Stomach (tissue), 7 donors: ENCODE data around the genes SLC25A12 and HAT1.

GRCh38 chr2:168545132-168546317 lies 89.5 kb downstream of the CERS6 start:
- PRO-cap = no peak
- RAMPAGE, long total RNA, 5 experiments = start-site peak on the plus strand in 1 of 5 experiments, at chr2:168545599-168546181 at its widest, 7 to 10 reads per replicate
- RRBS = no CpG with 5 or more reads among the region's 6 CpGs

DNA sequence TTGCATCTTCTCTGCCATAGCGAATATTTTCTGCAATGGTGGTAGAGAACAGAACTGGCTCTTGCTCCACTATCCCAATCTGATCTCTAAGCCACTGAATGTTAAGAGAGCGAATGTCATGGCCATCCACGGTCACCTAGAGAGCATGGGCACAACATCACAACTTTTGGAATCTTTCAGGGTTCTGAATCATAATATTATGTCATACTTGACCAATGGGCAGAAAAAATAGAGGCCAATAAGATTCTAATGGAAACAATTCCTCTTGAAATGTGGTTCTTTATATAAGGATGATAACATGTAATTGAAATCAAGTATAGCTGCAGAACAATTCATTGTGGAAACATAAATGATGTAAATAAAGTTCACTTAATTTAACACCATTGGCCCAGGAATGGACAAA lies 59.2 kb downstream of the ABCB11 start:
- PRO-cap = no peak
- RAMPAGE, long total RNA, 5 experiments = no peak in any of the 5 experiments
- RRBS = no CpG with 5 or more reads among the region's 3 CpGs

DNA sequence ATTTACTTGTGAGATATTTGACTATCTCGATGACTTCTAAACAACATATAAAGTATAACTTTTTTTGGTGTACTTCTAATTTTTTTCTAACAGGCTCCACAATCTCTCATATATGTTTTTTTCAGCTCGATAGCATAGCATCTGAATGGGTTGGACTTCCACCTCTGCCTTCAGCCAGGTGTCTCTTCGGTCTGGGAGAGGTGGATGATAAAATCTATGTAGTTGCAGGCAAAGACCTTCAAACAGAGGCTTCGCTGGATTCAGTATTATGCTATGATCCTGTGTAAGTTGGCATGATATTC lies 4.9 kb downstream of the KLHL41 start:
- PRO-cap = no peak
- RAMPAGE, long total RNA, 5 experiments = no peak in any of the 5 experiments
- RRBS = no CpG with 5 or more reads among the region's 4 CpGs

GRCh38 chr2:169531120-169531655 lies 21.7 kb downstream of the KLHL41 start:
- PRO-cap = no peak
- RAMPAGE, long total RNA, 5 experiments = no peak in any of the 5 experiments
- RRBS = no CpG with 5 or more reads among the region's 3 CpGs

DNA sequence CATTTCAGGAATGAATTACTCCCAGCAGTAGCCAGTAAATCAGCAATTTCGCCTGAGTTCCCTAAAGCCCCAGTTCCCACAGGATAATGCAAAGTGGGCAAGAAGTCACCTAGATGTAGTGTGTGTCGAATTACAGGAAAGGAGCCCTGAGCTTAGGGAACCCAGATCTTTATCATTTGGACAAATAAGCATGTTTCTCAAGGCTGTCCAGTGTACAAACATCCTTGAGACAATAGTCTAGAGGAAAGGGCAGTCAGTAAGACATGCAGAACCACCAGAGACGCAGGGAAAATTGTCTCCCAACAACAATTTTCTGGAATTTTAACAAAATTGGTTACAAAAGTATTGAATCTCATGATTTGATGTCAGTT lies 1.5 kb downstream of the PHOSPHO2 start:
- PRO-cap = no peak
- RAMPAGE, long total RNA, 5 experiments = no peak in any of the 5 experiments
- RRBS = no CpG with 5 or more reads among the region's 3 CpGs

- PRO-cap = no peak
- RAMPAGE, long total RNA, 5 experiments = no peak in any of the 5 experiments
- RRBS = 43% methylated on average over 11 of the region's 43 CpGs
Measured at GRCh38 chr2:169768593-169769202, 30.0 kb upstream of the SSB start.

DNA sequence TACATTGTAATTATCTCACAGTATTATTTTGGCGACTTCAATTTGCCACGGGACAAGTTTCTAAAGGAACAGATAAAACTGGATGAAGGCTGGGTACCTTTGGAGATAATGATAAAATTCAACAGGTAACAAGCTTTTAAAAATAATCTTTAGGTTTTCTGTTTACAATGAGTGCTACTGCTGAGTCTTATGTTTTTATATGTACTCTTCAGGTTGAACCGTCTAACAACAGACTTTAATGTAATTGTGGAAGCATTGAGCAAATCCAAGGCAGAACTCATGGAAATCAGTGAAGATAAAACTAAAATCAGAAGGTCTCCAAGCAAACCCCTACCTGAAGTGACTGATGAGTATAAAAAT lies 6.8 kb downstream of the SSB start:
- PRO-cap = no peak
- RAMPAGE, long total RNA, 5 experiments = no peak in any of the 5 experiments
- RRBS = no CpG with 5 or more reads among the region's 3 CpGs

DNA sequence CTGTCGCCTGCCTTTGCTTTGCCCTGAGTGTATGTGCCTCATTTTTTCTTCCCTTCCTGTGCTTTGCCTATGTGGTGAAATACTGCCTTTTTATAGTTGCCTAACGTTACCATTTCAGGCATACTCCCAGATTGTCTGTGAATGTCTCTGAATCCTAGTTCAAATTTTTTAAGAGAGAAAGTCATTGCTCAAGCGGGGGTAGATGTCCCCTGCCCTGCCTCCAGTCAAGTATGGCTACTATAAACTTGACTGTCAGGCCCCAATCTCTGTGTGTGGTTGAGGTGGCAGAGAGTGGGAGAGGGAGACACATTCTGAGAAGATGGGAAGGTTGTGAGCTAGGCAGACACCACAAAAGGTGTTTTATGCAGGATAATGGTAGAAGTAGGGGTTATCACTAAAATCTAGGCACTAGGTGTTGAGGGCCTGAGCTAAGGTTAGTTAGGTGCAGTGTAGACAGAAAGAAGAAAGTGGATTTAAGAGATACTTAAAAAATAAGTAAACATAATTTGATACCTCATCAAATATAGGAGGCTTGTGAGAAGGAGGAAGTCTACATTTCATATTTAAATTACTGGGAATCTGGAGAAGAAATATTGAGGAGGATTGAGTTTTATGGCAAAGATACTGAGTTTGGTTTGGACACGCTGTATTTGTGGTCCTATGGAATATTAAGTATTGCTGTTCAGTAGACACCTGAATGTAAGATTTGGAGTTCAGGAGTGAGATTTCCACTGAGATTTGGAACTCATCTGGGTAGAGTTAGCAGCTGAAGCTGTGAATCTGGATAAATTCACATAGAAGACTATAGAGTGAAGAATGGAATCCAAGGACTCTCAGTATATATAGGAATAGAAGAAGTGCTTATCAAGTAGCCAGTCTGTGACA lies 93.6 kb downstream of the UBR3 start:
- PRO-cap = no peak
- RAMPAGE, long total RNA, 5 experiments = start-site peak on the plus strand in 1 of 5 experiments, centred at position 487 of the sequence, 13 reads per replicate
- RRBS = no CpG with 5 or more reads among the region's 4 CpGs

DNA sequence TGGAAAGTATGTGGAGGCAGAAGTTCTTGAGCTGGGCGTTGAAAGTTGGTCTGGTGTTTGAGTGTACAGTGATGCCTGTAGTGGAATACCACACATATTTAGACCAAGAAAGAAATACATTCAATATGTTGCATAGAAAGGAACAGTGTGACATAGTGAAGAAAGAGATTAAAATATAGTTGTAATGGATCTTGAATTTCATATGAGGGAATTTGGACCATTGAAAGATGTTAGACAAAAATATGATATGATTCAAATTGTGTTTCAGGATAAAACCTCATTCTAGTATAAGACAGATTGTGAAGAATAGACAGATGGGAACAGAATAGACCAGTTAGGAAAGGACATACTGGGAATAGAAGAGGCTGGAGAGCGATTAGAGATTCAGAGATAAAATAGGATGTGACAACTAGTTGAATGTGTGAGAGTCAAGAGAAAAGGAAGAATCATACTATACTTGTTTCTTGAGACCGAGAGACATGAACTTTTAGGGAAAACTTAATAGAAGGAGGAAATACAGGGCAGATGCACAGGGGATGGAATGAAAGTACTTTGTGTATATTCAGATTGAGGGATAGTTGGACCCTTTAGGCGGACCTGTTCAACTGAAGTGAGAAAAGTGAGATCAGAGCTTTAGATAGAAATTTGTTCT lies 115.0 kb upstream of the MYO3B start:
- PRO-cap = no peak
- RAMPAGE, long total RNA, 5 experiments = start-site peak on the plus strand in 1 of 5 experiments, centred at position 435 of the sequence, 6 reads per replicate
- RRBS = no CpG with 5 or more reads among the region's 4 CpGs

DNA sequence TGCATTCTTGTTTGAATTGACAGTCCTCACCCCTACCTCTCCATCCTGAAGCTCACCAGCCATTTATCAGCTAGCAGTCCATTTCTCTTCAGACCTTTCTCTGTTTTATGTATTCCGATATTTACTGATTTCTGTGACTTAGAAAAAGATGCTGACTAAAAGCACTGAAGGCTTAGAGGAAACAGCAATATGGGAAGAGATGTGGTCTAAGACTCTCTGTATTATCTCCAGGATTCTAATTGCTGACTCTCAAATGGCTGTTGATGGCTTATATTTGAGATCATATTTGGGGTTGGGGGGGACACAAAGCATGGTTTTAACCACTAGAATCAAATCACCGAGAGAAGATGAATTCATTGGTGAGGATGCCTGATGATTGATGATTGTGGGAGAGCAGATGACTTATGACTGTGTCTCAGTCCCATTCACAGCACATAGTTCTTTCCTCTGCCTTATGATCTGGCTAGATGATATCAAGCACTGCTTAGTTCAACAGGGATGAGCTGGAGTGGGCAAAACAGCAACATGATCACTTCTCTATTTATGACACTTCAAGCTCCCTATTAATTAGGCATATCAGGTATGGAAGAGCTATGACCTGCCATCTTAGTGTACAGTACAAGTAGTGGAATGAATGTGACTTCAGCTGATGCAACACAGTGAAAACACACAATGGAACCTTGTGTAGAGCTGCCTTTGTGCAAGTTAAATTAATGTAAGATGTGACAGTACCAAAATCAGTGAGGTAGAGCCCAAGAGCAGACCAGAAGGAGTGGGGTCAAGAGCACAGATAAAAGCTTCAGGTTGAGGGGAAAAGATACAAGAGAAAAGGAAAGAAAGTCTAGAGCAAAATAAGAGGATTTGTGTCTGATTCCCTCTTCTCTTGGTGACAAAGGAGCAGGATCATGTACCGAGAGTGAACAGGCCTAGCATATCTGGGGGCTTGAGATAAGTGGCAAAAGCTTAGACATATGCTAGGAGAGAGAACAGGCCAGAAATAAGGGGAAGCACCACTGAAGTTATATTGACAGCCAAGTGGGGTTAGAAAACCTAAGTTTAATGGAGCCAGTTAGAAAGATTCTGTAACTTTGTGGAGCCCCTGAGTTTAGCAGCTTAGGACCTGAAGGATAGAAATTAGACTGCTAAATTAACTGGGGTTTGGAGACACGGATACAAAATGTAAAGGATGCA lies 93.1 kb upstream of the MYO3B start:
- PRO-cap = no peak
- RAMPAGE, long total RNA, 5 experiments = start-site peak on the plus strand in 2 of 5 experiments, centred at positions 649 to 907 of the sequence, 5 to 10 reads per replicate
- RRBS = no CpG with 5 or more reads among the region's 4 CpGs

DNA sequence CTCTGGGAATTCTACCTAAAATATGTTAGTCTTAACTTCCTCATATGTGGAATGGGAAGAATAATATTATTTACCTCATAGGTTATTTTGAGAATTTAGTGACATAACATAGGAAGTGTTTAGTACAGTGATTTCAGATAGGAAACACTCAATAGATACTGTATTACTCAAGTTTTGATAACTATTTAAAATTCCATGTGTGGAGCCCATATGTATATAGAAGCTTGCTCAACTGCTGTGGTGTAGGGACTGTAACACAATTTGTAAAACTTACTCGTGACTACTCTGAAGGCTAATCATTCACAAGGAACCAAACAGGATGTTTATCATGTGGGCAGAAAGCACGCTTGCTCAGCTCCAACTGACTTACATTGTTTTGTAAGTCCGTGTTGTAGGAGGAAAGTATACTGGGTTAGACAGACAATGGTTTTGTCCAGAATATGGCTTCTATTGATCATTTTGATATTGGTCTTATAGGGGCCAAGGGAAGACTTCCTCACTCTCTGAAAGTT lies 259.6 kb upstream of the SP5 start:
- PRO-cap = no peak
- RAMPAGE, long total RNA, 5 experiments = no peak in any of the 5 experiments
- RRBS = no CpG with 5 or more reads among the region's 3 CpGs

GRCh38 chr2:170530037-170530710 lies 185.0 kb upstream of the SP5 start:
- PRO-cap = no peak
- RAMPAGE, long total RNA, 5 experiments = no peak in any of the 5 experiments
- RRBS = no CpG with 5 or more reads among the region's 10 CpGs

- PRO-cap = unidirectional peak, plus-strand start at chr2:170715758; bidirectional peak, plus-strand start at chr2:170715881, minus-strand start at chr2:170715828
- RAMPAGE, long total RNA, 5 experiments = no peak in any of the 5 experiments
- RRBS = 4% methylated on average over 36 of the region's 81 CpGs
Measured at GRCh38 chr2:170715709-170716539, 787 bp downstream of the SP5 start.

GRCh38 chr2:171319181-171320186 lies 114.3 kb downstream of the METTL8 start:
- PRO-cap = no peak
- RAMPAGE, long total RNA, 5 experiments = no peak in any of the 5 experiments
- RRBS = no CpG with 5 or more reads among the region's 14 CpGs

DNA sequence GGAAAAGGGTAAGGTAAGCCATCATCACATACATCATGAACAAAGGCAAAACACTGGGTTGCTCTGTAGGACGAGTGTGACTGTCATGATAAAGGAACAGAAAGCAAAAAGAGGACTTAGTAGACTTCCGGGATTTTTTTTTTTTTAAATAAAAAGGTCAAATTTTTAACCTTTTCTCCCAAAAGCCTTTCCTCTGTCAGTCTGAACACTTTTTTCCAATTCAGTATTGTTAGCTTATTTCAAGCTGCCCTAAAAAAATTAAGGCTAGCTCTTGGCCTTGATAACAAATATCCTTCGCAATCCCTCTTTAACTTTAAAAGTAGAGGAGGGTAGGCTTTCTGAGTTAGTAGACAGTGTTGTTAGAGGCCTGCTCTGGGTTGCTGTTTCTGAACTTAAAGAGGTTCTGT lies 103.2 kb downstream of the METTL8 start:
- PRO-cap = no peak
- RAMPAGE, long total RNA, 5 experiments = no peak in any of the 5 experiments
- RRBS = no CpG with 5 or more reads among the region's 3 CpGs

GRCh38 chr2:171524006-171524454 lies 1.8 kb downstream of the CYBRD1 start:
- PRO-cap = bidirectional peak, plus-strand start at chr2:171524164, minus-strand start at chr2:171524131
- RAMPAGE, long total RNA, 5 experiments = no peak in any of the 5 experiments
- RRBS = no CpG with 5 or more reads among the region's 7 CpGs

DNA sequence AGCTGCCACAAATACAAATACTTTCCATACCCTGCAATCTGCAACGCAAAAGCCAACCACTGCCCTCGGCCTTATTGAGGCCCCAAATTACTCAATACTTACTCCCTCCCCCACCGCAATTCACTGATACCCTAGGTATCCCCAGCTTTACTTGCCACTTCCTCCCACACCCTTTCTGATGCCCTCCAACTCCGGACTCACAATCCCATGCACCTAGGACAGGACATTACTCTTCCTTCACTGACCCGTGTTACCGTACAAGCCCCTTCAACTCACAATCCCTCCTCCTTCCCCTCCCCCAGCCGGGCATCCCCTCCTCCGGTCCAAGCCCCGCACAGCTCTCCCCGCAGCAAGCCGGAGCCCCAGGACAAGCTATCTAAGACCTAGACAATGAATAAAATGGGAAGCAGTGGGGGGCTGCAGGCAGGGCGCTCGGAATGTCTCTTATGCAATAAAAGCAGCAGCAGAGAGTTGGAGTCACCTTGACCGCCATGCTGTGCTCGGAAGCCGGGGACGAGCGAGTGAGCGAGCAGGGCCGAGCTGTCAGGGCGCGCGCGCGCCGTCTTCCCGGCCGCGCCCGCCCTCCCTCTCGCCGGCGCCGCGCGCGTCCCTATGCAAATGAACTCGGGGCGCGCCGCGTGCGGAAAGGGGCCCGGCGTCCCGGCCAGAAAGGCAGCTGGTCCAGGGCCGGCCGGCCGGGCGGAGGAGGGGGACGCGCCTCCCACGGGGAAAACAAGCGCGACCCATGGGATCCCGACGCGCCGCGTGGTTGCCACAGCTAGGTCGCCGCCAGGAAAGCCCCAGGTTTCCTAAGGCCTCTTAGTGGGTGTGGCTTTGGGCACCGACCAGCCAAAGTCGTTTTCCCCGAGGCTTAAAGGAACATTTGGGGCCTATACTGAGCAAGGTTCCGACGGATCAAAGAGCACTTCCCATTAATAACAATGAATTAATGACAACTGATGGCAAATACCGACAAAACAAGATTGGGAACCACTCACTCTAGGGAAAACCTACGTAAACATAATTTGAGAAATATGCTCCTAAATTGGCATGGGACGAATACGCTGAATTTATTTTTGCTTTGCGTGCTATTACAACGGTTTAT lies at the start of gene SLC25A12:
Gene SLC25A12, minus strand, starts transcription at position 523 of the 1,105 bp plus-strand sequence.
- PRO-cap = bidirectional peak, plus-strand start at position 686 of the sequence, minus-strand start at position 509 of the sequence; bidirectional peak, plus-strand start at position 879 of the sequence, minus-strand start at position 785 of the sequence
- RAMPAGE, long total RNA, 5 experiments = start-site peak on the minus strand in 5 of 5 experiments, centred at positions 515 to 519 of the sequence, 92 to 480 reads per replicate
- RRBS = 1% methylated on average over 27 of the region's 73 CpGs

DNA sequence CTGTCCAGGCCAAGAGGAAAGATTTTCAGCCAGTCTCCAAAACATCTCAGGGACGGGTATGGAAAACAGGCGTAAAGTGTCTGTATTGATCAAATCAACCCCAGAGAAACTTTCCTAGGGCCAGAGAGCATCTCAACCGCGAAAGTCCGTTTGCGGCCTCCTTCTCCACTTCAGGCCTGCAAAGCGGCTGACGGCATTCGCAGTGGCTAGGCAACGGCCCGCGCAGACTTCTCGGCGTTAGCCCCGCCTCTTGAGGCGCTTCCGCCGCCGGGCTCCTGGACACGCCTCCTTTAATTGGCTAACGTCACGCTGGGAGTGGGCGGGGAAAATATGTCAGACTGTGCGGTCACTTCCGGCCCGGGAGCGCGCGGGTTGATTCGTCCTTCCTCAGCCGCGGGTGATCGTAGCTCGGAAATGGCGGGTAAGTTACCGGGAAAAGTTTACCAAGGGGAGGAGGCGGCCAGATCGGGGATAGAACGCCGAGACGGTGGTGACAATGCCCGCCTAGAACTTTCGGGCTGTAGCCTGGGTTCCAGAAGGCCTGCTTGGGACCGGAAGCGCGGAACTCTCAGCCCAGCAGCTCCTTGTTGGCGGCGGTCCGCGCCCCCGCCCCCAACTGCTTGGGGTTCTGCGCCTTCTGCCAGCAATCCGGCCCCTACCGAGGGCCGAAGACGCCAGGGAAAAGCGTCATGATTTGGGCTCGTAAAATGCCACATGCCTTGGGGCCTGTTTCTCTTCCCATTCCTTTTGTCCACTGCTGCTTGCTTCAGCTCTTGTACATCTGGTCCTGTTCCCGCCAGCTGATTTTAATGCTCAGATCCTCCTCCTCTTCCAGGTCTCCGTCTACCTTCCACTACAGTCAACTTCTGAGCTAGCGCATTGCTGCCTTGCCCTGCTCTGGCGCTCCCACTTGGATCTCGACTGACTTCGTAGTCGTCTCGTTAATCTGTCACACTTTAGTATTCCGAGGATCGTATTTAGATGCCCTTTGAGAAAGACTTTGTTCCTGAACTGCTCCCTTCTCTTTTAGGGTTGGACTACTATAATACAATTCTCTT lies at the start of gene HAT1:
Gene HAT1, plus strand, starts transcription at position 375 of the 1,058 bp plus-strand sequence.
- PRO-cap = bidirectional peak, plus-strand start at position 390 of the sequence, minus-strand start at position 199 of the sequence; bidirectional peak, plus-strand start at position 858 of the sequence, minus-strand start at position 923 of the sequence
- RAMPAGE, long total RNA, 5 experiments = start-site peak on the plus strand in 4 of 5 experiments, centred at positions 367 to 396 of the sequence, 68 to 604 reads per replicate
- RRBS = 3% methylated on average over 22 of the region's 68 CpGs

GRCh38 chr2:172083124-172083627 lies 2.1 kb upstream of the DLX1 start:
- PRO-cap = no peak
- RAMPAGE, long total RNA, 5 experiments = no peak in any of the 5 experiments
- RRBS = 9% methylated on average over 25 of the region's 36 CpGs

- PRO-cap = bidirectional peak, plus-strand start at chr2:172095617, minus-strand start at chr2:172095482
- RAMPAGE, long total RNA, 5 experiments = no peak in any of the 5 experiments
- RRBS = 3% methylated on average over 14 of the region's 47 CpGs
Measured at GRCh38 chr2:172095202-172095930, 7.3 kb downstream of the DLX2 start.